ENCODE measurements around a stretch of chr10.

GRCh38 chr10:12639613-12640130 lies 290.3 kb downstream of the CAMK1D start:
- PRO-cap, result no peak

- PRO-cap, result no peak
Observed at GRCh38 chr10:12760786-12761359, 240.6 kb downstream of the CCDC3 start.

- PRO-cap, result no peak
Observed at GRCh38 chr10:12774597-12774836, 227.0 kb downstream of the CCDC3 start.

DNA sequence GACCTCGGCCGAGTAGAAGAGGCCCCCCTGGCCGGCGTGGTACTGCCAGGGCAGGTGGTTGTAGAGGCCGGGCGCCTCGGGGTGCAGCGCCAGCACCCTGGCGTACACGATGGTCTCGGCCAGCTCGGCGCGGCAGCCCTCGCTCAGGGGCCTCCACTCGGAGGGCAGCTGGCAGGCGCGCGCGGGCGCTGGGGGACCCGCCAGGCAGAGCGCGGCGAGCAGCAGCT lies 266 bp downstream of the CCDC3 start:
- PRO-cap, result unidirectional peak, plus-strand start at position 103 of the sequence

GRCh38 chr10:13136982-13137403 lies 24.4 kb upstream of the MCM10 start:
- PRO-cap, result no peak

- PRO-cap, result no peak
Observed at GRCh38 chr10:13391104-13391526, 43.0 kb upstream of the SEPHS1 start.

DNA sequence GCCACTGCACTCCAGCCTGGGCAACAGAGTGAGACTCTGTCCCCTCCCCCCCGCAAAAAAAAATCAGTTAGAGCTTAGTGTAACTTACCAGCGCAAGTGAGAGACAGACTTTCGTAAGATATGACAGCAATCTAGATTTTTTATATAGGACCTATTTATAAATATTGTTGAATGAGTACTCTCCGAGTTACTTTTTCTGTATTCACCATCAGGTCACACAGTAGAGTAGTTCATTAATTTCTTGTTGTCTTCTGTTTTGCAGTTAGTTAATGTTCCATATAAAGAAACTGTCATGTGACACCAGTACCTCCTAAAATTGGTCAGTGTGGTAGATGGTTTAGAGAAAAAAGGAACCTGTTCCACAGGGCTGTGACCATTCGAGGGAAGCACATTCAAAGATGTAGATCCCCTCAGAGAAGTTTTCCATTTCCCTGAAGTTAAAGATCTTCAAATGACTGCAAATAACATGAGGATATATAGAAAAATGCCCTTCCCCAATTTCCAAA lies 45.6 kb downstream of the PRPF18 start:
- PRO-cap, result no peak

GRCh38 chr10:13670085-13670801 lies 83.5 kb downstream of the PRPF18 start:
- PRO-cap, result no peak

- PRO-cap, result no peak
Observed at GRCh38 chr10:13822996-13823472, 236.3 kb downstream of the PRPF18 start.

- PRO-cap, result no peak
Observed at GRCh38 chr10:13837375-13837689, 250.6 kb downstream of the PRPF18 start.

- PRO-cap, result no peak
Observed at GRCh38 chr10:13889089-13889441, 302.3 kb downstream of the PRPF18 start.

- PRO-cap, result no peak
Observed at GRCh38 chr10:13956715-13957448, 370.1 kb downstream of the PRPF18 start.

GRCh38 chr10:14016277-14016734 lies 314.4 kb downstream of the FRMD4A start:
- PRO-cap, result no peak

DNA sequence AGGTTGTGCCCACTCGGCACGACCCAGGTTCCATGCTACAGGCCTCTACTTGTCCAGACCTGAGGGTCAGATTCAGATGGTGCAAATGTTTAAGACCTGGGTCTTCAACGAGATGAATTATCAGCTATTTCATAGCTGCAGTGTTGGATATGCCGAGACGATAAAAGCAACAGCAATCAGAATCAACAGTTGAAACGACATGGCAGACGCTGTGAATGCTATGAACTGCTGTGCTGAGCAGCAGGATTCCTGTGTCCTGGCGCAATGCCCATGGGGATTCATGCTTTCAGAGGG lies 256.5 kb downstream of the FRMD4A start:
- PRO-cap, result no peak

GRCh38 chr10:14379596-14380007 lies 48.9 kb upstream of the FRMD4A start:
- PRO-cap, result no peak

- PRO-cap, result no peak
Observed at GRCh38 chr10:14528168-14528916, 197.6 kb upstream of the FRMD4A start.

DNA sequence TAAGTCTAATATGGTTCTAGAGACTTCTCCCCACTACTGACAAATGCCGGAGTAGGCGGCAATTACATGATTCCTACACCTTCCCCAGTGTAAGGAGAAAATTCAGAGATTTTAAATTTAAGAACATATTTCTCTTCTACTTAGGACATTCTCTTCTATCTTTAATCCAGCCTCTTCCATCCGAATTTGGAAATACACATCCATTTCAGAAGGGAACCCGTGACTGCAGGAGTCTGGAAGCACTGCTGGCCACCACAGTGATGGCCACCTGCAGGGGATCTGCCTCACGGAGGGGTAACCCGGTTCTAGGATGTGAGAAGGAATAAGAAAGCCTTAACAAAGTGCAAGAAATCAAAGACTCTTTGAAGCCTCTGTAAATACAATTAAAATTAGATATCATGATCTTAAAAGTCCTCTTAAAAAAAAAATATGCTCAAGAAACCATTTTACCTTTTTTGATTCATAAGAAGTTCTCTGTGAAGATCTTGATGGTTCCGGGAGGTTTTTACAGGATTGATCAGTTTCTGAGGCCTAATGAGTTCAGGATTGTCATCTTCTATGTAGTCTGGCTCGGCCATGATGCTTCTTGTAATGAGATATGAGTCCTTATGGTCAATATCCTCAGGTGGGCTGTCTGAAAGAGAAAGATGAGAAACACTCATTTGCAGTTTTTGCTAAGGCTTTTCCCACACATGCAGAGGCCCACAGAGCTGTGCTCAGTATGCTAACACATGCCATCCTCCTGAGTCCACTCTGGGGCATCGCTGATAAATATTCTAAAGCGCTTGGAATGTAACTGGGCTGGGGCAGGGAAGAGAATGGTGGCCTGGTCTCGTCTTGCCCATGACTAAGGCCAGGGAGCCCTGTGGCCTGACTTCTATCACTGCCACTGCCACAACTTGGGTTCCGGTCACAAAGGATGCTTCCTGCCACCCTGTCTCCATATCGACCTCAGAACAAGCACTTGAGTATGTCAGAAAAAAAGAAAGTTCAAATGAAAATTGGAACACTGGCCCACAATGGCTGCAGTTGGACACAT lies 199.5 kb upstream of the FRMD4A start:
- PRO-cap, result no peak

GRCh38 chr10:14597967-14598467 lies 176.7 kb downstream of the FAM107B start:
- PRO-cap, result no peak

DNA sequence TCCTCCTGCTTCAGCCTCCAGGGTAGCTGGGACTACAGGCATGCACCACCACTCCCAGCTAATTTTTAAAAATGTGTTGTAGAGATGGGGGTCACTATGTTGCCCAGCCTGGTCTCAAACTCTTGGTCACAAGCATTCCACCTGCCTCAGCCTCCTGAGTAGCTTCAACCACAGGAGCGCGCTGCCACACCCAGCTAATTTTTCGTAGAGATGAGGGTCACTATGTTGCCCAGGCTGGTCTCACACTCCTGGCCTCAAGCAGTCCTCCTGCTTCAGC lies 174.0 kb downstream of the FAM107B start:
- PRO-cap, result no peak

DNA sequence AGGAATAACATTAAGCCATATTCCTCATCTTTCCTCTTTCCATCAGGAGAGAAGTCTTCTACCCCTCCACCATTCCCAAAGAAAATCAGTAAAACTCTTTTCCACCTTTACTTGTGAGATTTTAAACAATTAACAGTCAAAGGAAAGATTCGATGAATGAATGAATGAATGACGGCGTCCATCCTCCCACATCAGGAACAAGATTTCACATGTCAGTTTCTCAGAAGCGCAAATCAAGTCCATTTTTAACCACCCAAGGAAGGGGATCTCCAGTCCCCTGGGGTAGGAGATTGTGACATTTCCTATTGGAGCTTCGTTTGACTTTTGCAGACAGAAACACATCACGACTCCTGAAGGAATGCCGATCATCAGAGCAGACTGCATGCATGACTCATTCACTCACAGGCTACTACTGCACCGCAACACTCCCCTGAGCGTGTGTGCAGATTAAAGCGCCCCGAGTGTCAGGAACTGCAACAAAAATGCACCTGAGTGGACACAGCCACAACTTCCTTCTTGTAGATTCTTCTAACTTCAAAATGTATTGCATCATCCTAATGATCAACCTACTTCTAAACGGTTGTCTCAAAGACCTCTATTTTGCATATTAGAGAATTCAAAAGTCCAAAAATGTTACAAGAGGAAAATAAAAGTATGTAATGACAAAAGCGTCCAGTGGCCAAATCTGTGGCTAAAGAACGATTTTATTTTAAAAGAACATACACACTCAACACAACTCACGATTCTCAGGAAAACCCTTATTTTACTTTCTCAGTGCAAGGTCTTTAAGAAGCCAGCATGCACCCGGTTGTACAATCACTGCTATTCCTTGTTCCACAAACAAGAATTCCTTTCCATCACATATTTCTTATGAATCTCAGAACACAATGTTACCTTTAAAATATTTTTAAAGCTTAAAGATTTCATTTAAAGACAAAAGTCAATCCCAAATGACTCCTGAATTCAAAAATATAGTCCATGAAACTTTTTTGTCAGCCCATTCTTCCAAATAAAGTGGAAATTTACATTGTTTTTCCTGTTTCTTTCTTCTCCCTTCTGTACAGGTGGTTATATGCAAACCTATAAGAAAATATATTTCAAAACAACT lies 172.6 kb downstream of the FAM107B start:
- PRO-cap, result no peak

All from neuron (in vitro differentiated cells).